LUHMES (cell line): ENCODE measurements around the genes HDAC7, TMEM106C and SENP1.

GRCh38 chr12:47189723-47190248 lies 110.0 kb upstream of the AMIGO2 start:
- PRO-cap: no peak

DNA sequence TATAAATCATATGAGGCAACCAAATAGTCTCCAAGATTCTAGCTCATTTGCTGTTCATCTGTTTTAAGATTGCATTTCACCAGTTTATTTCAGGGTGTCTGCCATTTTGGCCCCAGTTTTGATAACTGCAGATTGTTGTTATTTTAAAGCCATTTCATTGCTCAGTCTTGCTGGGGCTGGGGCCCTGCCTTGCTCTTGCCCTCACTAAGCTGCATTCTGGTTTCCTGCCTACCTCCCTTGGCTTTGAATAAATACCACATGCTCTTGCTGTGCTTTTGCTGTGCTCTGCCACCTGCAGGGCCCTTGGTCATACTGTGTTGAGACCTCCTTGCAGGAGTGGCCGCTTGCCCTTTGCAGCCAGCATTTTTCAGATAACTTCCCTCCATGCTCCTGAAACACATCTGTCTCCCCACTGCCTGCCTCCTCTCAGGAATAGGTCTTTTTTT lies 114.0 kb upstream of the AMIGO2 start:
- PRO-cap: no peak

- PRO-cap: no peak
Measured at GRCh38 chr12:47378058-47378598, 298.4 kb upstream of the AMIGO2 start.

DNA sequence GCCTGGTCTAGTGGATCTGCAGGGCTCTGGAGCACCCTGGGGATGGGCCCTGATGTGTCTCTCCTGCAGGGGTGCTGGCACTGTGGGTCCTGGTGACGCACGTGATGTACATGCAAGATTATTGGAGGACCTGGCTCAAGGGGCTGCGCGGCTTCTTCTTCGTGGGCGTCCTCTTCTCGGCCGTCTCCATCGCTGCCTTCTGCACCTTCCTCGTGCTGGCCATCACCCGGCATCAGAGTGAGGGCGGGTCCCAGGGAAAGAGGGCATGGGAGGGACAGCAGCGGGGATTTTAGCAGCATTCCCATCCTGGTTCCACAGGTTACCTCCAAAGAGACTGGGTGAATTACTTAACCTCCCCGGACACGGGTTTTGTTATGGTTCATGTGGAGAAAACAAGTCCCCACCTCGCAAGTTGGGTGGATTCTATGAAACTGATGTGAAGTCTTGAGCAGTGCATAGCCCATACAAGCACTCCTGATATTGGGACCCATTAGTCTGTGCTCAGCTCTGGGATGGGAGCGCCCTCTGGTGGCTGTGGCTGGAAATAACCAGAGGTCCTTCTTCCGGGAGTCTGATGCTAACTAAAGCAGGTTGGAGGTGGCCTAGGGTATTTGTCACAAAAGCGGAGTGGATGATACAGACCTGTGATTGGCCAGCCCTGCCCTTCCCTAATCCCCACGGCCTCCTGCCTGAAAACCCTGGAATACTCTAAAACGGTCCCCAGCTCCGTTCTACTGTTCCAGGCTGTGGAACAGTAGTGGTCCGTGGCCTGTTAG lies 6.1 kb downstream of the SLC48A1 start:
- PRO-cap: no peak

GRCh38 chr12:47788428-47788735 lies 15.3 kb downstream of the SLC48A1 start:
- PRO-cap: no peak

- PRO-cap: no peak
Measured at GRCh38 chr12:47794373-47795176, 21.5 kb downstream of the SLC48A1 start.

- PRO-cap: no peak
Measured at GRCh38 chr12:47801960-47802817, 17.5 kb downstream of the HDAC7 start.

GRCh38 chr12:47805021-47806024 lies 14.4 kb downstream of the HDAC7 start:
- PRO-cap: no peak

GRCh38 chr12:47818145-47818485 lies 1.6 kb downstream of the HDAC7 start:
- PRO-cap: no peak

DNA sequence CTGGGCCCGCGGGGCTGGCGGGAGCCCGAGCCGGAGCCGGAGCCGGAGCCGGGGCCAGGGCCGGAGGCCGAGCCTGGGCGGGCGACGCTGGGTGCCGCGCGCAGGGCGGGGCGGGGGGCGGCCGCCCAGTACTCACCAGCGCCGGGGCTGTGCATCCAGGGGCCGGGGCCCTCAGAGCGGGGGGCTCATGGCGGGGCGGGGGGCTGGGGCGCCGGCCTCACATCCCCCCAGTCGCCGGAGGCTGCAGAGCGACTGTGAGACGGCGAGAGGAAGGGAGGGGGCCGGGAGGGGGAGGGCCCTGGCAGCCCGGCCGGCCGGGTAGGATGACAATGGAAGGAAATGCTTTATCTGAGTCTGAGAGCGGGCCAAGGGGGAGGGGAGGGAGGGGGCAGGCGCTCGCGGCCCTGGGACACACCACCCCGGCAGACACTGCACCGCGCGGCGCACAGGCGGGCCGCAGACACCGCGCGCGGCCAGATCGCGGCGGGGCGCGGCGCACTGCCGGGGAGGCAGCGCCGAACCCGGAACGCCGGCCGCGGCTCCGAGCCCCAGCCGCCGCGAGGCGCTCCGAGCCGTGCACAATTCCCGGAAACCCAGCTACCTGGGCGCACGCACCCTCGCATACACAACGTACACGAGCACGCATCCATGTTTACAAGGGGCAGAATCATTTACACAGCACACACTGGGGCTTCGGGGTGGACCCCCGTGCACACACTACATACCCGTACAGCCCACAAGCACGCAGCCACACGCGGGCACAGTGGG lies at the start of gene HDAC7:
TSS of gene HDAC7 (minus strand) at position 273 of the 768 bp plus-strand sequence.
- PRO-cap: bidirectional peak, plus-strand start at position 424 of the sequence, minus-strand start at position 257 of the sequence

DNA sequence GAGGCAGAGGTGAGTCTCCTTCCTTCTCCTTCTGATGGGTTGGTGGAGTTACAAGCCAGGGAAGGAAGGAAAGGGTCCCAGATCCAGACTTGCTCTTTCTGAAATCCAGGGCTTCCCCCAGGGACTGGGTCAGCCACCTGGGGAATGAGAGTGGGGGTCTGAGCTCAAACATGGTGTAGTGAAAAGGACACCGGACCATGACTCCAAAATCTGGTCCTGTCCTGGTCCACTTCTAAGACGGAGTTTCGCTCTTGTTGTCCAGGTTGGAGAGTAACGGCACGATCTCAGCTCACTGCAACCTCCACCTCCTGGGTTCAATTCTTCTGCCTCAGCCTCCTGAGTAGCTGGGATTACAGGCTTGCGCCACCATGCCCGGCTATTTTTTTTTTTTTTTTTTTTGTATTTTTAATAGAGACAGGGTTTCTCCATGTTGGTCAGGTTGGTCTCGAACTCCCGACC lies 22.6 kb upstream of the HDAC7 start:
- PRO-cap: no peak

GRCh38 chr12:47850604-47851158 lies 31.0 kb upstream of the HDAC7 start:
- PRO-cap: no peak

GRCh38 chr12:47882627-47883152 lies 22.1 kb downstream of the VDR start:
- PRO-cap: no peak

DNA sequence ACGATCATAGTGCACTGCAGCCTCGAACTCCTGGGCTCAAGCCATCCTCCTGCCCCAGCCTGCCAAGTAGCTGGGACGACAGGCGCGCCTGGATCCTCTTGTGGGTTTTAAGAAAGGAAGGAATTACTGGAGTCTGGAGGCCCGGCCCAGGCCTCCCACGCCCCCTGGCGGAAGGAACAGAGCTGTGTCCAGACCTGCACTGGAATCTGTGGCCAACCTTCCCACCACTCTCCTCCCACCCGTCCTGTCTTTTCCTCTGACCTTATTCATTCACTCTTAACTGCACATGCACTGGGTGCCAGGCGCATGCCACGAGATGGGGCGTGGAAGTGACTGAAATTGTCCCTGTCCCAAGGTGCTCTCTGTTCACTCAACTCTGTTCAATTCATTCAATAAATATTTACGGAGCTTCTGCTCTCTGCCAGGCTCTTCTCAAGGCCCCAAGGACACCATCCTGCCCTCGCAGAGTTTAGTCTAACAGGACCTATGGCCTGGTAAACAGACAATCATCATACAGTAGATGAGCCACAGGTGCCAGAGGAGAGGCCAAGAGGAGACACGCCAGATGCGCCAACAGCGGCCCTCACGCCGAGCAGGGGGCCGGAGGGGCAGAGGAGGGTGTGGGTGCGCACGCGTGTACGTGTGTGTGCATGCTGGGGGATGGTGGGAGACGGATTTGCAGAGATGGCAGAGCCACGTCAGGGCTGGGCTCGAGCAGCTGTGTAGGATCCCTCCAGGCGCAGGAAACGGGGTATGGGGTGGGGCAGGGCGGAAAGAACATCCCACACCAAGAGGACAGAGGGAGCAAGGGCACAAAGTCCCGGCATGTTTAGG lies 13.7 kb upstream of the TMEM106C start:
- PRO-cap: no peak

GRCh38 chr12:47963225-47964108 lies at the start of gene TMEM106C:
Gene TMEM106C, plus strand, starts transcription at chr12:47963596.
- PRO-cap: bidirectional peak, plus-strand start at chr12:47963601, minus-strand start at chr12:47963470

GRCh38 chr12:47965575-47966015 lies 2.2 kb downstream of the TMEM106C start:
- PRO-cap: no peak

GRCh38 chr12:48105756-48106463 lies at the start of gene SENP1:
Gene SENP1, minus strand, starts transcription at chr12:48106079.
- PRO-cap: bidirectional peak, plus-strand start at chr12:48105932, minus-strand start at chr12:48105836; bidirectional peak, plus-strand start at chr12:48106115, minus-strand start at chr12:48106025; bidirectional peak, plus-strand start at chr12:48106387, minus-strand start at chr12:48106308

DNA sequence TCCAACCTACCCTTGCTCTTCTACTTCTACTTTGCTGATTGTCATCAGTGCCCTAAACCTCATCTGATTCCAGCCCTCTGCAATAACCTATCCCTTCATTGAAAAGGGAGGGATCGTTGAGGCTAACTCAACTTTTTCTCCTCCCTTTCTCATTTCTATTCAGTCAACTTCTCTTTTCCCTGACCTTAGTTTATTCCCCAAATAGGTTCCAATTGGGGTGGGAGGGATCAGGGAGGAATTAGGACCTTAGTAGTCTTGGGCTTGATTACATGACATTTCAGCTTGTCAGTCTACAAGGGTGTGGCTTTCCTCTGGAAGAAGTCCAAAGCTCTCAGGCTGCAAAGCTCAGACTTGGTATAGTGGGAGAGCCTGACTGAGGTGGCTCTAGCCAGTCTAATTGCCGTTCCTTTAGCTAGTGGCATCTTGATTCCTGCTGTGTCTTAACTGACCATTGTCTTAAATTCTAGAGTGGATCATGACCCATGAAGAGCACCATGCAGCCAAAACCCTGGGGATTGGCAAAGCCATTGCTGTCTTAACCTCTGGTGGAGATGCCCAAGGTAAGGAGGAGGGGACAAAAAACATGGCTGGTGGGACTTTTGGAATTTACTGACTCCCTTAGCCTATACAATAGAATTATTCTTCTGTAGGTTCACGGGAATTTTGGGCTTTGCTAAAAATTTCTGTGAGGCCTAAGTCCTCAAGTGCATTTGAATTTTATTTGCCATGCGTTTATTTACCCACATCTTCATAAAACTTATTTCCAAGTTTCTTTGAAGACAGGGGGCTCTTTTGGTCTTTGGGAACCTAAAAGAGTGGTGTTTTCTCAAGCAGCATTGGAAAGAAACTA lies 3.4 kb downstream of the PFKM start:
- PRO-cap: no peak

GRCh38 chr12:48137436-48137831 lies 18.3 kb downstream of the PFKM start:
- PRO-cap: no peak

GRCh38 chr12:48184281-48184566 lies 780 bp downstream of the CCDC184 start:
- PRO-cap: no peak